Mesangial cell (primary cell): ENCODE data around the genes IFI6, EYA3, DNAJC8 and TMEM200B.

GRCh38 chr1:27618396-27618864 is 14.5 kb upstream of the AHDC1 start:
- RAMPAGE, long total RNA = no peak

DNA sequence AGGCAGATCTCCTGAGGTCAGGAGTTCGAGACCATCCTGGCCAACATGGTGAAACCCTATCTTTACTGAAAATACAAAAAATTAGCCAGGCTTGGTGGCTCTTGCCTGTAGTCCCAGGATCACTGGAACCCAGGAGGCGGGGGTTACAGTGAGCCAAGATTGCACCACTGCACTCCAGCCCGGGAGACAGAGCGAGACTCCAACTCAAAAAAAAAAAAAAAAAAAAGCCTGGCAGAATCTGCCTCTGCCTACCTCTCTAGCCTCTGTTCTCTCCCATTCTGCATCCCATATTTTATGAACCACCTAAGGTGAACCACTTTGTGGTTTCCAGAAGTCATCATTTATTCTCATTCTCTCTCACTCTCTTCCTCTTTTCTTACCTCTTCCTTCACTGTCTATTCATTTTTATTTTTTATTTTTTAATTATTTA is 12.9 kb downstream of the FGR start:
- RAMPAGE, long total RNA = no peak

GRCh38 chr1:27659239-27660352 is 12.4 kb downstream of the IFI6 start:
- RAMPAGE, long total RNA = no peak

GRCh38 chr1:27672017-27672740 is at the start of gene IFI6:
Gene IFI6 (minus strand): TSS chr1:27672192.
- RAMPAGE, long total RNA = start-site peak on the minus strand at chr1:27672188-27672205, 59 reads

DNA sequence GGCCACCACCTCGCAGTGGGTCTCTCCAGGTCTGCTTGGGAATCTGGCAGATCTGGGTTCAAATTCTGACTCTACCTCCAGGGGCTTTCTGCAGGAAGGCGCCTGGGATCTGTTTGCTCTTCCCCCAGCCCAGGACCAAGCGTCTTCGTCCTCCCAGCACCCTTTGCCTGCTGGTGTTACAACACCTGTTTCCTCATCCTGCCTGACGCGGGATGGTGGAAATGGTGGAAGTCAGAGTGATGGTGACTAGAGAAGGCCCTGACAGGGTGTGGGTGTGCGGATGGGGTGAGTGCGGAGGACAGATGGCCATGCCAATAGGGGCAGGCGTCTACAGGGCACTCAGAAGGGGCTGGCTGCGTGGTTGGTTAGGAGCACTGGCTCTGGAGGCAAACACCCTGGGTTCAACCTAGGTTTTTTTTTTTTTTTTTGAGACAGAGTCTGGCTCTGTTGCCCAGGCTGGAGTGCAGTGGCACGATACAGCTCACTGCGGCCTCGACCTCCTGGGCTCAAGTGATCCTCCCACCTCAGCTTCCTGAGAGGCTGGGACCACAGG is 1.4 kb downstream of the THEMIS2 start:
- RAMPAGE, long total RNA = no peak

- RAMPAGE, long total RNA = no peak
Measured at GRCh38 chr1:27884232-27884997, 12.1 kb downstream of the THEMIS2 start.

DNA sequence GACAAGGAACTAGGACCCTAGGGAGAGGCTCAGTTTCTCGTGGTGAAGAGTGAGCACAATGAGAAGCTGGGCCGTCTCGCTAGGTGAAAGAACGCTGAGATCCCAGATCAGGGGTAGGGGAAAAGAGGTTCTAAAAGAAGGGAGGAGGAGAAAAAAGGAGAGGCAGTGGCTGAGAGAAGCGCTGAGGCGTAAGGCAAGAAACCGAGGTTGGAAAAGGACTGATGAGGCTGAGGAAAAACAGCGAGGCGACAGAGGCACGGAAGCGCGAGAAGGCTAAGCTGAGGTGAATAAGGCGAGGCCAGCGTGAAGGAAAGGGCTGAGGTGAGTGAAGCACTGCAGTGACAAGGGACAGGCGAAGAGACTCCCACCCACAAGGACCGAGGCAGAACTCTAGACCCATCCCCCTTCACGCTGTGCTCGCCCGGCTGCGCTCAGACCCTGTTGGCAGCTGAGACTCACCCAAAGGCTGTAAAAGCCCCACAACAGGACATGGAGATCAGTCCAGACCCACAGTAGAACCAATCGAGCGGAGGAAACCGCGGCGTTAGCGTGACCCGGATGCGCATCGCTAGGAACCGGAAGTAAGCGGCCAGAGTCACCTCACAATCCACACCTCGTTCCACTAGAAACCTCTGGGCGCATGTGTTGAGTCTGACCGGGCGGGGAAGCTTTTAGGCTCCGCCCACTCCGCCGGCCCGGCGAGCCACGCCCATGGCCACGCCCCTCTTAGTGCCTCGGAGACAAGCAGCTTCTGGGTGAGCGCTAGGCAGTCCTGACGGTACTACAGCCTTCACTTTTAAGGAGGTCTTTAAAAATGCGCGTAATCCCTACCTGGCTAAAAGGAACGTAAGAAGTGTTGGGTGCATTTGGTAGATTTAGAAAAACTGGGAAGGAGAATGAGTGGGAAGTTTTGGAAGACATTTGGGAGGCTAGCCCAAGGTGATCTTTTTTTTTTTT is at the start of gene EYA3:
EYA3 (minus strand) TSS at position 546 of the 957 bp plus-strand sequence.
- RAMPAGE, long total RNA = start-site peak on the minus strand centred at position 540 of the sequence, 62 bp wide, 342 reads

- RAMPAGE, long total RNA = no peak
Measured at GRCh38 chr1:28147061-28147945, 29.2 kb downstream of the PTAFR start.

GRCh38 chr1:28232244-28233460 is at the start of gene DNAJC8:
Gene DNAJC8 (minus strand): TSS chr1:28233029.
- RAMPAGE, long total RNA = start-site peak on the minus strand at chr1:28233003-28233031, 5,953 reads

GRCh38 chr1:28278540-28279310 is 19.4 kb downstream of the SESN2 start:
- RAMPAGE, long total RNA = no peak

- RAMPAGE, long total RNA = no peak
Measured at GRCh38 chr1:28580930-28581521, 11.0 kb upstream of the RAB42 start.

DNA sequence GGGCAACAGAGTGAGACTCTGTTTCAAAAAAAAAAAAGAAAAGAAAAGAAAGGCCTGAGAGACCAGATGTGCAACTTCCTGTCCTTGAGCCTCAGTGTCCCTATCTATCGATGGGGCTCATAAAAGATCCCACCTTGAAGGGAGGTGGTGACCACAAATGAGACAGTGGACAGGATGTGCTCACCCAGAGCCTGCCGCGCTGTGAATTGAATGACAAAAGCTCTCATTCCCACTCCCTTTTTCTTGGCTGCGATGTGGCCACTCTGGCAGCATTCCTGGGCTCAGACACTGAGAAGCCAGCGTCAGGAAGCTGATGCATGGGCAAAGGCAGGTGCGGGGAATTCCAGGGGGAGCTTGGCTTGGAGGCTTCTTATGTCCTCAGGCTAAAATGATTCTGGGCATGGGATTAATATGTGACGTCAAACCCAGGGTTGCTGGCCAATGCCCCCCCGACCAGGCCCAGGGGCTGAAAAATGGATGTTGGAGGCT is 2.5 kb downstream of the RAB42 start:
- RAMPAGE, long total RNA = no peak

DNA sequence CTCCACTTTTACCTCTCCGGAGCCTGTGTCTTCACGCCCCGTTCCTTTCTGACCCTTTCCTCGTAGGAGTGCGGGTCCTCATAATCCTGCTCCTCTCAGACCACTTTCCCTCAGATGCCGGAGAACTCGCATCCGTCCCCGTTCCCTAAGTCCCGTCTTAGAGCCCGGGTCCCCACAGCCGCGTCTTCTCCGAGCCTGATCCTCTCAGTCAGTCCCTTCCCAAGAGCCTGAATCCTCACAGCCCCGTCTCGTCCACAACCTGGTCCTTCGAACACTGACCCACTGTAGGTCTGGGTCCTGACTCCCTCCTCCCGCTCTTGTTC is 263 bp downstream of the TAF12 start:
- RAMPAGE, long total RNA = no peak

- RAMPAGE, long total RNA = no peak
Measured at GRCh38 chr1:28647927-28648463, 5.1 kb upstream of the TAF12 start.

GRCh38 chr1:28743309-28743781 is 6.6 kb downstream of the YTHDF2 start:
- RAMPAGE, long total RNA = no peak

DNA sequence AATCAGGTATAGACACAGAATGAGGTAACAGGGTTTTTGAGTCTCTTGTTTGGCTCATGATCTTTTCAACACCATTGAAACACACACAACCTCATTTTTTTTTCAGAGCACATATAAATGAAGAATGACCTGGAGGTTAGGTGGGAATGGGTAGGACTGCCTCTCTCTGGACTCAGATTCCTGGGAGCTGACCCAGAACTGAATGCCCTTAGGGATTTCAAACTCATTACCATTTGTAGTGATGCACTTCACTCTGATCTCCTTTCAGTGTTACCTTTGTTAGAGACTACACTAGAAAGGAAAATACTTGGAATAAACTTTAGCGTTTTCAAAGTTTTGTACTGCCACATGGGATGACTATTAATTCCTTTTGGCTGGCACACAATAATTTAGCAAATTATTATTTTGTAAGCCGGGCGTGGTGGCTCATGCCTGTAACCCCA is 51.1 kb downstream of the EPB41 start:
- RAMPAGE, long total RNA = no peak

DNA sequence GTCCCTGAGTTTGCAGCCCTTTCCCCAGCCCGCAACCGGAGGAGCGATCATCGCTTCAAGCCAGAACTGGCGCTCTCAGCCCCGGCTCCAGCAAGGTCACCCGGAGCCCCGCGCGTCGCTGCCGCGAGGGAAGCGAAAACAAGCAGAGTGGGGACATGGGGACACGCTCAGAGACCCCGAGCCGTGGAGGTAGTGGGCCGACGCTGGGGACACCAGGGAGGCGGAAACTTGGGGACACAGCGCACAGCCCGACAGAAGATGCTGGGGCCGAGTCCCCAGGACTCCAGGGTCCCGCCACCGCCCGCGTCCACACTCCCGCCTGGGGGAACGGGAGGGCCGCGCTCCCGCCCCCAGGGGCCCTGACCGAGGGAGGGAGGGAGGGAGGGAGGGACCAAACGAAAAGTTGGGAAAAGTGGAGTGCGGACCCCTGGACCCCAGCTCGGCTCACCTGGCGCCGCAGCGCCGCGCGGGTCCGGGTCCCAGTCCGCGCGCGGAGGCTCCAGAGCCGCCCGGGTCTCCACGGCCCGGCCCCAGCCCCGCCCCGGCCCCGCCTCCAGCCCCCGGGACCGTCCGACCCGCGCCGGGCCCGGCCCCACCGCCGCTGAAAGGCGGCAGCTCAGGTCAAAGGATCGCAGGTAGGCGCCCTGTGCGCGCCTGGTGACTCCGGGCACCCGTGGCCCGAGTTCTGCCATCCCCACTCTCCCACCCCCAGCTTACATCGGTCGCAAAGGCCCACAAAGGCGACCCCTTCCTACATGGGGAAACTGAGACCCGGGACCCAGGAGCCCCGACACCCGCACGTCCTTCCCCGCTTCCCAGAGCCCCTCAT is at the start of gene TMEM200B:
TMEM200B (minus strand) TSS at position 496 of the 829 bp plus-strand sequence.
- RAMPAGE, long total RNA = no peak

DNA sequence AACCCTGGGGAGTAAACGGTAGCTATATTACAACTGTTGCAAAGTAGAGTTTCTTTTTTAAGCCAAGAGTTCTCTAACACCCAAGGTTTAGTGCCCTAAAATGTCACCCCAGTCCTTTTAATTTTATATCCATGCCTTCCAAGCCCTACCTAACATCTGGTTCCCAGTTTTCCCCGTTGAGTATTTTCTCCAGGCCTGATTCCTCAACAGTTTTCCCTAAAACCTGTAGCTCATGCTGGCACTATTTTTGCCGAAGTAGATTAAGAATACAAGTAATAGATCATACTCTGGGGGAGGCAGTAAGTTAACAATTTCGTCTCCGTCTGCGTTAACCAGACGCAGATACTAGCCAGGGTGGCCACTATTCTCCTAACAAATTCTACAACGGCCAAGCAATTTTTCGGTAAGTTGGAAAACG is 1.1 kb downstream of the SRSF4 start:
- RAMPAGE, long total RNA = no peak

- RAMPAGE, long total RNA = no peak
Measured at GRCh38 chr1:30005866-30006527, 717.4 kb downstream of the MATN1 start.

GRCh38 chr1:30658928-30659206 is 64.5 kb downstream of the MATN1 start:
- RAMPAGE, long total RNA = no peak